Jejunum (tissue), 1 donor: ENCODE data around the gene P2RY4.

GRCh38 chrX:66021215-66021942 is 18.5 kb downstream of the VSIG4 start:
- PRO-cap = no peak

DNA sequence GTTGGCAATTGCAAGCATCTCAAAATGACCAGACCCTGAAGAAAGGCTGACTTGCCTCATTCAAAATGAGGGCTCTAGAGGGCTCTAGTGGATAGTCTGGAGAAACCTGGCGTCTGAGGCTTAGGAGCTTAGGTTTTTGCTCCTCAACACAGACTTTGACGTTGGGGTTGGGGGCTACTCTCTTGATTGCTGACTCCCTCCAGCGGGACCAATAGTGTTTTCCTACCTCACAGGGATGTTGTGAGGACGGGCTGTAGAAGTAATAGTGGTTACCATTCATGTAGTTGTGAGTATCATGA is 150.8 kb downstream of the AR start:
- PRO-cap = no peak

GRCh38 chrX:68249373-68250021 is 183.8 kb downstream of the OPHN1 start:
- PRO-cap = unidirectional peak, plus-strand start at chrX:68249723

GRCh38 chrX:68488872-68489125 is 10.1 kb upstream of the YIPF6 start:
- PRO-cap = no peak

- PRO-cap = no peak
Measured at GRCh38 chrX:68499555-68499929, 691 bp downstream of the YIPF6 start.

DNA sequence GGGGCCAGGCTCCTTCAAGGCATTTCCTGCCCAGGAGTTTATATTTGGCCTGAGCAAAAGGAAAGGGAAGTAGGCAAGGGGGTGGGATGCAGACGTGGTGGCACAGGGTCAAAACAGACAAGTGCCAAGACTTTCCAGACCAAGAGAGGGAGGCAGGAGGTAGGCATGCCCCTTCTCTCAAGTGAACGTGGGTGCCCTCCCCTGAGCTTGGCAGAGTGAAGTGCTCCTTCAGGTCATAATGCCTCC is 56.1 kb downstream of the STARD8 start:
- PRO-cap = no peak

GRCh38 chrX:68830450-68831390 is 1.9 kb downstream of the EFNB1 start:
- PRO-cap = bidirectional peak, plus-strand start at chrX:68831257, minus-strand start at chrX:68831127

GRCh38 chrX:68868894-68869346 is 40.1 kb downstream of the EFNB1 start:
- PRO-cap = no peak

DNA sequence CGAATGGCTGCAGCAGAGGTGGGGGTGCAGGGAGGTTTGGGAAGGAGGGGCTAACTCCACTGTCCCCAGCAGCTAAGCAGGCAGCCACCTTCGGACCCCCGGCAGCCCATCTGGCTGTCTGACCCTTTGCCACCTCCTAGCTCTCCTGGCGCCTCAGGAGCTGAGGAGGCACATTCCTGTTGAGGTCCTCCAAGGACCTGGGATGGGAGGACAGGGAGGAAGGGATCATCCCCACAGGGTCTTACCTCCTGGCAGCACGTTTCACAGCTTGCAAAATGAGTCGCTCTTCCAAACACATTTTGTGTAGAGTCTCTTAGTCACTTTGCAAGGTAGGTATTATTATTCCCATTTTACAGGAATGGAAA is 68.9 kb downstream of the EFNB1 start:
- PRO-cap = no peak

DNA sequence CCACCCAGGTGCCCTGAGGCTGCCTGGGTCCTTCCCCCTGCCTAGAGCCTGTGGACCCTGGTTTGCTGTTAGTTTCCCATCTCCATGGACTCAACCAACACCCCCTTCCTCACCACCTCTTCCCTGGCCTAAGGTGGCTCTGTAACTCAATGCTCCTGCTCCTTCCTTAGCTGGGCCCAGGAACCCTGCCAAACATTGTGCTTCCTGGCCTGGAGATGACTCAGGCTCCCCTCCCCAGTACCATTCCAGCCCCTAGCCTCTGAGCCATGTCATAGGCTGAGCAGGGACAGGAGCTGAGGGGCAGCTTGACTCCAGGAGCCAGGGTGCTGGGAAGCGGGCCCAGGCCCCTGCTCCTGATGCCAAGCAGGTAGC is 100.7 kb downstream of the EFNB1 start:
- PRO-cap = no peak

- PRO-cap = no peak
Measured at GRCh38 chrX:69503840-69504283, 264 bp upstream of the NALF2 start.

DNA sequence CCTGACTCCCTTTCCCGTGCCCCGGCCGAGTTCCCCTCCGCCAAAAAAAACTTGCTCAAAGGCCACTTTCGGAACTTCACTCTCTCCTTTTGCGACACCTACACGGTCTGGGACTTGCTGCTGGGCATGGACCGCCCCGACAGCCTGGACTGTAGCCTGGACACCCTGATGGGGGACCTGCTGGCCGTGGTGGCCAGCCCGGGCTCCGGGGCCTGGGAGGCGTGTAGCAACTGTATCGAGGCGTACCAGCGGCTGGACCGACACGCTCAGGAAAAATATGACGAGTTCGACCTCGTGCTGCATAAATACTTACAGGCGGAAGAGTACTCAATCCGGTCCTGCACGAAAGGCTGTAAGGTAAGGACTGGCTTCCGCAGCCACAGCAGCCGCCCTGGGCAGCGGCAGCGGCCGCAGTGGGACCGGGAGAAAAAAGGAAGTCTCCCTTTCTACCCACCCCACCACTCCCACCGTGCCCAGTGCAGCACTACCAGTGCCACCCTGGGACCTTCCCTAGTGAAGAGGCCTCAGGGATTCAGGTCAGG is 1.7 kb downstream of the NALF2 start:
- PRO-cap = no peak

DNA sequence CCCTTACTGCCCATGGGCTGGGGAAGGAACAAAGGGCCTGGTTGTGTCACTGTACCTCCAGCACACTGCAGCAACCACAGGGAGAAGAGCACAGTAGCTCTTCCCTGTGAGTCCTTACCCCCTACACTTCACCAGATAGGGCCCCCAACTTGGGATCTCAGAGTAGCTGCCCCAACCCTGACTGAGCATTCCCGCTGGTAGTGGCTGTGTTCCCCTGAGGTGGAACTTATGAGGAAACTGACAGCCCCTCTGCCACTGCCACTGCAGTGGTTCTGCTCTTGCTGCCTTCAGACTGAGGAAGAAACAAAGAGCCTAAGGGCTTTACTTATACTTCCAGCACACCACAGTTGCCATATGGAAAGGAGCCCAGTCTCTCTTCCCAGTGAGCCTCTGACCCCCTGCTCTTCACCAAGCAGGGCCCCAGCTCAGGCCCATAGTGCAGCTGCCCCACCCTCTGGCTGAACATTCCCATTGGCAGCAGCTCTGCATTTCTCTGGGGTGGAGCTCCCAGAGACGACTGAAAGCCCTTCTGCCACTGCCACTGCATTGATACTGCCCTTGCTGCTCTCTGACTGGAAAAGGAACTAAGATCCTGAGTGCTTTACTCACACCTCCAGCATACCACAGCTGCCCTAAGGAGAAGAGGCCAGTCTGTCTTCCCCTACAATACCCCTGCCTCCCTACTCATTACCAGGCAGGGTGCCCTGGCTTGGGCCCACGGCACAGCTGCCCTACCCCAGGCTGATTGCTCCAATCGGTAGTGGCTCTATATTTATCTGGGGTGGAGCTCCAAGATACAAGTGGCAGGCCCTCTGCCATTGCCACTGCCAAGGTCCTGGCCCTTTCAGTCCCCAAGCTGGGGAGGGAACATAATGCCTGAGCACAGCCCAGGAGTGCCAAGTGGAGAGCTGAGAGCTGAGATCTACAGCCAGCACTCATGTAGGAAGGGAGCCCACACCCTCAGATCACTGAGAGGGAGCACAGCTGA is 36.2 kb downstream of the AWAT2 start:
- PRO-cap = no peak

GRCh38 chrX:70260077-70260418 is at the start of gene P2RY4:
TSS of gene P2RY4 (minus strand) at chrX:70260204.
- PRO-cap = no peak

DNA sequence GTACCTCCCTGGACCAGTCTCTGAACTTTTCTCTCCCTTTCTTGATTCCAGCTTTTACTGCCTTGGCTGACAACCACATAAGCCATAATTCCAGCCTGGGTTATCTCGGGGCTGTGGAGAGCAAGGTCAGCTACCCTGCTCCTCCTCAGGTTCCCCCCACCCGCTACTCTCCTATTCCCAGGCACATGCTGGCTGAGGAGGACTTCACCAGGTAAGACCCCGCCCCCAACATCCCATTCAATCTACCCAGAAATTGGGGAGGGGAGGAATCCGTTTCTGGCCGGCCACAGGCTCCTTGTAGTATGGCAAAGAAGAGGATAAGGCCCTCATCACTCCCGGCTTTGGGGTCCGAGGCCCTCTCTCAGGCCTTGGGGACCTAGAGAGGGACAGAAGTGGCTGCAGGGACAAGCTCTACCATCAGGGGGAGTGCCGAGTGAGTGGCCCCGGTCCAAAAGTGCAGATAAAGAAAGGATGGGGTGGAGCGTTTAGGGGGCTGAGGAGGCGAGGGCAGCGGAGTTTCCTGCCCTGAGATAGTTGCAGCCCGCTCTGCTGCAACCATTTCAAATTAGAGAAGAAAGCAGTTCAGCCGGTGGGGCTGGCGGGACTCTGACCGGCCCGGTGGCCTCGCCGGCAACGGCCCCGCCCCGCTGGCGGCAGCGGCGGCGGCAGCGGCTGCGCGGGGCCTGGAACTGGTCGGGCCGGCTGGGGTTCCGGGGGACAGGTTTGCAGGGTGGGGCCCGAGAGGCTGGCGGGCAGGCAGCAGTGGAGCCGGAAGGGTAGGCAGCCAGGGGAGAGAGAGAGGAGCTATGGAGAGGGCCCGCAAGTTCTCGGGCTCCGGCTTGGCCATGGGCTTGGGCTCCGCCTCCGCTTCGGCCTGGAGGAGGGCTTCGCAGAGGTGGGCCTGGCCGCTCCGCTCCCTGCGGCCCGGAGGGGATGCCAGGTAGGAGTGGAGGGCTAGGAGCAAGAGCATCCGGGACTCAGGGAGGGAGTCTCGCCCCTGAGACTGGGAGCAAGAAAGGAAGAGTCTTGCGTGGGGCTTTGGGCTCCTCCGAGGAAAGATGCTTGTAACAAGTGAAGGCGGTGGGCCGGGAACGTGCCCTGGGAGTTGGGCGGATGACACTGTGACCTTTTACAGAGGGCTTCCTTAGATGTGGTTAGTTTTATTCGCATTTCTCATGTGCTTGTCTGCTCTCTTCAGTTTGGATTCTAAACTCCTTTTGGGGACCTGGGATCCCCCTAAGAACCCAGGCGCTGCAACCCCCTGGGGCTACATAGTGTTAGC is 7.6 kb downstream of the DLG3 start:
- PRO-cap = unidirectional peak, plus-strand start at position 504 of the sequence

- PRO-cap = unidirectional peak, plus-strand start at chrX:70502590
Measured at GRCh38 chrX:70502262-70502816, 57.7 kb downstream of the DLG3 start.

GRCh38 chrX:71118838-71119641 is 644 bp downstream of the MED12 start:
- PRO-cap = unidirectional peak, minus-strand start at chrX:71119186

GRCh38 chrX:71143633-71144004 is 1.0 kb upstream of the NLGN3 start:
- PRO-cap = no peak

GRCh38 chrX:71164129-71164583 is 19.5 kb downstream of the NLGN3 start:
- PRO-cap = no peak

DNA sequence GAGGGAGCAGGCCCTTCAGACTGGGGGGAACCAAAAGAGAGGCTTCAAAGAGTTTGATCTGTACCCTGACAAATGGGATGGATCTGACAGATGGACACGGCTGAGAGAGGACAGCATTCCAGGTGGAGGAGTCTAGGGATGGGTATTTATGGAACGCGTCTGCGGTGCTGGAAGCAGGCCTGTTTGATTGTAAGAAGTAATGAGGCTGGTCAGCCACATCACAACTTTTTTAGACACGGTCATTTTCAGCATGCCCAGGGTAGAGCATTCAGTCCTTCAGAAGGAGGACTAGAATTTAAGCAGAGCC is 33.5 kb downstream of the NLGN3 start:
- PRO-cap = unidirectional peak, plus-strand start at position 155 of the sequence